Mammary epithelial cell (primary cell): Measurements from ENCODE around the gene TMUB1.

DNA sequence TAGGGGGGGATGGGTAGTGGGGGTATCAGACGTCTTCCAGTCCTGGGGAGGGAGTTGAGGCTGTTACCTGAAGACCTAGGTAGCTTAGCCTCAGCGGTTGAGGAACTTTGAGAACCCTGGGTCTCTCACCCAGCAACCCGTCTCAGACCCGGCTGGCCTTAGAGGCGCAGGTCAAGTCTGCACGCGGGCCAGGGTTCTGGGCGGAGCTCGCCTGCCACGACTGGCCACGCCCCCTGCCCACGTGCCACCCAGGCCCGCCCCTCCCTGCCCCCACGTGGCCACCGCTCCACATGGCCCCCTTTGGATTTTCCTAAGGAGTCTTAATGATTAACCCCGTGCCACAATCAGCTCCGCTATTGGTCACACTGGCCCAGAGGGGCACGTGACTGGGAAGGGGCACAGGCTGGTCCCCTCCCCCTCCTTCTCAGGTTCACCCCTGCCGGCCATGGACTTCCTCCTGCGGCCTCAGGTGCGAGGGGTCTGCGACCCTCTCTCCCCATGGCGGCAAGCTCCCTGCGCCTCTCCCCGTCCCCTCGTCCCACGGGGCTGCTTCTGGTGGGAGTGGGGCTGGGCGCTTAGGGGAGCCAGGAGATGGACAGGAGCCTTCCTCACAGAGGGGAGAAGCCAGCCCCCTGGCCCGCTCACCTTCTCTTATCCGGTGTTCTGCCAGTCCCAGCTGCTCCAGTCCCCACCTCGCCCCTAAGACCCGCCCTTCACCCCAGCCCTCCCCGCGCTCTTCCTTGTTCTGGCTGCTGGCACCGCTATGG lies 3.0 kb downstream of the SLC4A2 start:
- CAGE, long polyA plus RNA, result no peak
- RRBS, result no CpG with 5 or more reads among the region's 35 CpGs

DNA sequence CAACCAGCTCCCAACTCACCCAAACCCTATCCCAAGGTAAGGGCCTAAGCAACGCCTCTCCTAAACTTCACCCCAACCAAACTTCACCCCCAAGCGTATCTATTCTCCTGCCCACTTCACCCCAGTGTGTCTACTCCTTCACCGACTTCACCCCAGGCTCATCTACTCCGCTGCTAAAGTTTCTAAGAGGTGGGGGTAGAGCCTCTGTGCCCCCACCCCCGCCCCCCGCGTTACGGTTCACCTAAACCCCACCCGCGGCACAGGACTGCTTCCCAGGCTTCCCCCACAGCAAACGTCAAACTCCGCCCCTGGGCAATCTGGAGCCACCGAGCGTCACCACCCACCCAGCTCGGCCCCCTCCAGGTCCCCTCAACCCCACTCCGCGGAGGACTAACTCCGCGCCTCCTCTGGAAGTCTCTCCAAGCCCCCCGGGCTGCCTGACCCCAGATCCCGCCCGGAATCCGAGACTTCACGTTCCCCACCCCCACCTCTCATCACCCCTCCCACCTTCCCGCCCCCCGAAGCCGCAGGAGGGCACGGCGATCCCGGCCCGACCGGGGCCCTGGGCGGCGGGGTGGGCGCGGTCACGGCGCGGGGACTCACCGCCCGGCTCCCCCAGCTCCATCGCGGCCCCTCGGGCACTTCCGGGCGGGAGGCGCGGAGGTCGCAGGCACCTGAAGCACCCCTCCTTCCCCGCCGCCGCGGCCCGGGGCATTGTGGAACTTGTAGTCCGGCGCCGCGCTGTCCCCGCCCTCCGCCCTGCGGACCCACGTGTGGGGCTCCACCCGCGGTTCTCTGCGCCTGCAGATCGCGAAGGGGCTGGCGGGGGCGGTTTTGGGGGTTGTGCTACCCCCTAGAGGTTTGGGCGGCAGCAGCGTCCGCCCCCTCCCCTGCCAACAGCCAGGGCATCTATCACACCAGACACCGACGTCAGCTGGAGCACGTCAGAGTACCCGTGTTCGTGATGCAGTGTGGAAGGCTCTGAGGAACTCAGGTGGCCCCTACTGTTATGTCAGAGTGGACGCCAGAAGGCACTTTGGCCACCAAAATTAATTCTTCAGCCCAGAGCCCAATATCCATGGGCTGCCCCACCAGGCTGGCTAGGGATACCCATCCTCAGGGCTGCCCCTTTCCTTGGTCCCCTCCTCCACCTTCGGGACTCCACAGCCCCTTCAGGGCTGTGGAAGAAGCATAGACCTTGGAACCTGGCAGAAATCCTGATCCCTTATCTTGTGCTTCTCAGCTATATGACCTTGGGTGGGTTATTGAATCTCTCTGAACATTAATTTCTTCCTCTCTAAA lies at the start of gene TMUB1:
TSS of gene TMUB1 (minus strand) at position 663 of the 1,302 bp plus-strand sequence.
- CAGE, long polyA plus RNA, result no peak
- RRBS, result 2% methylated on average over 32 of the region's 79 CpGs

GRCh38 chr7:151085361-151085769 lies 910 bp upstream of the AGAP3 start:
- CAGE, long polyA plus RNA, result no peak
- RRBS, result no CpG with 5 or more reads among the region's 5 CpGs

GRCh38 chr7:151088837-151089910 lies 2.9 kb downstream of the AGAP3 start:
- CAGE, long polyA plus RNA, result no peak
- RRBS, result no CpG with 5 or more reads among the region's 30 CpGs

- CAGE, long polyA plus RNA, result no peak
- RRBS, result 94% methylated on average over 3 of the region's 45 CpGs
Measured at GRCh38 chr7:151119770-151120809, 33.8 kb downstream of the AGAP3 start.

GRCh38 chr7:151147176-151148246 lies 20.0 kb downstream of the GBX1 start:
- CAGE, long polyA plus RNA, result no peak
- RRBS, result no CpG with 5 or more reads among the region's 12 CpGs

DNA sequence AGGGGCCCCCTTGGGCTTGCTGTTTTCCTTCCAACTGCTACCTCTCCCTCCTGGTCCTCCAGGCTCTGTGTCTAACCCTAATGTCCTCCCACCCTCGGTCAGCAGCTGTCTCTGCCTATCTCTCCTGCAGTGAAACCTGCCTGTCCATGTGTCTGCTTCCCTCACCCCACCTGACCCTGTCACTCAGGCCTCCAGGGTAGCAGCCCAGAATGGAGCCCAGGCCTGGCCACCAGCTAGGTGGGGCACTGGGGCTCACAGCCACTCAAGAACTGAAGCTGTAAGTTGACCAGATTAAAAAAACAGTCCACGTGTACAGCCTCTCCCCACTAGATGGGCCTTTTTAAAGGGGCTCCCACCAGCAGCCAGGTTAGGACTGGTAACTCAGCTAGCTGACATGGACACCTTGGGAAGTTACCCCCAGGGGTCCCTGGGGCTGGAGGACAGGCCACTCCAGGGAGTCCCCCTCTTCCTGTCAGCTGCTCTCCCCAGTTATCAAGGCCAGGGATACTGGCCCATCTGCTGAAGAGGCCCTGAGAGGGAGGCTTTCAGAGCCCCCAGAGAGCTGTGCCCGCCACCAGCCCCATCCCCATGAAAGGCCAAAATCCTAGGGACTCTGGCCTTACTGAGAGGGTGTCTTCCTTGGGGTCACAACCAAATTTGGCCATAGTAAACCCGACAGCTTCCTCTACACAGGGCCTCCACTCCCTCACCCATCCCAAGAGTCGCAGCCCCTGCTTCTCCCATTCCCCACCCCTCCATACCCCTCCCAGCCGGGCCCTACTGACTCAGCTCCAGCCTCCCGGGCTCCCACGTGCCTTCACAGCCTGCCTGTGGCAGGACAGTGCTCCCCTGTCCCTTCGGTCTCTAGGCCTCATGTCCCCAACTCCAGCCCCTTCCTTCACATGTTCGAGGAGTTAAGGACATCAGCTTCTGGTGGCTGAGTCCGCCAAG lies 1.3 kb downstream of the SMARCD3 start:
- CAGE, long polyA plus RNA, result no peak
- RRBS, result no CpG with 5 or more reads among the region's 11 CpGs

- CAGE, long polyA plus RNA, result no peak
- RRBS, result no CpG with 5 or more reads among the region's 6 CpGs
Measured at GRCh38 chr7:151304912-151305278, 36.7 kb upstream of the NUB1 start.

DNA sequence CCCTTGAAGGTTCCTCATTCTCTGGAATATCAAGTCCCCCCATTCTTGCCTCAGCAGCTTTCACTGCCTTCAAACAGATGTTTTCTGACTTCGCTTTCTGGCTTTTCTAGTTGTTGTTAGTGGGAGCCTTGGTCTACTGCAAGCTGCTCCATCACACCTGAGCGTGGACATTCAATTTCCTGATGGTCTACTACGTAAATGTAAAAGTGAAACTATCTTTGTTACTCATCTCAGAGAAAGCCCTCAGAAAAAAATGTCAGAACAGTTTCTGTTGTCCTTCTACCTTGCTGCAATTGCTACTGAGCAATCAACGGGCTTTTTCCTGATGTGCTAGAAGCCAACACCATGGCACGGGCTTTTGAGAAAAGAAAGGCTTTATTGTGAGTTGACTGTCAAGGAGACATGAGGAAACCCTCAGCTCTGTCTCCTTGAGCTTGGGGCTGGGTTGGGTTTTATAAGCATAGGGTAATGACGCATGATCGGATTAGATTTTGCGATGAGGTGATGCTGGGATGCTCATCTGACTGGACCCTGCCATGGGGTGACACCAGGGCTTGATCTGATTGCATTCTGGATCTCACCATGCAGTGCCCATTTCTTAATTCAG lies 1.5 kb upstream of the NUB1 start:
- CAGE, long polyA plus RNA, result no peak
- RRBS, result no CpG with 5 or more reads among the region's 8 CpGs

DNA sequence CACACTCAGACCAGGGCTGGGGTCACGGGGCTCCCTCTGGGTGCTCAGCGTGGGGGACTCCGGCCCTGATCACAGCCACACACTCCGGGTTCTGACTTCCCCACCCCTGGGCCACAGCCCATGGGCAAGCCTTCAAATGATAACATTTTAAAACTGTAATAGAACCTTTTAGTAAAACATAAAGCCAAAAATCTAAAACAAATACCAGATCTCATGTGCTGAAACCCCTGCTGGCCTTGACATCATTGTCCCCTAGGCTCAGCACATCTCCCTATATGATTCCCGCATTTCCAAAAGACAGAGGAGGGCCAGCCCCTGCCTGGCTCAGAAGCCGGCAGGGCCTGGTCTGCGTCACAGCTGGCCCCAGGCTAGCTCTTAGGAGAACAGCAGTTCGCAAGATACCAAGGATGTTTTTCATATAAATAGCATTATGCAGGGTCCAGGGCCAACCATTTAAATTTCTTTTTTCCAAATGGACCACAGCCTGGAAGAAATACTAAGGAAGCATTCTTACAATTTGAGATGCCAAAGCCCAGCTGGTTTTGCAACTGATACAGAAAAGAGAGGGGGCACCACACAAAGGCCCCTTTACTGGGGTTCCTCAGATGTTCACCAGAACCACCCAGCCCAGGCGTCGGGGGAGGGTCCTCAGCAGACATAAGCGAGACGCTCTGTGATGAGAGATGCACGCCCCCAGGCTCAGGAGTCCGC lies 3.2 kb downstream of the CRYGN start:
- CAGE, long polyA plus RNA, result no peak
- RRBS, result no CpG with 5 or more reads among the region's 14 CpGs

GRCh38 chr7:151468289-151468693 lies 28.4 kb upstream of the CRYGN start:
- CAGE, long polyA plus RNA, result no peak
- RRBS, result no CpG with 5 or more reads among the region's 14 CpGs

GRCh38 chr7:151494470-151494925 lies 25.2 kb downstream of the RHEB start:
- CAGE, long polyA plus RNA, result no peak
- RRBS, result no CpG with 5 or more reads among the region's 5 CpGs

DNA sequence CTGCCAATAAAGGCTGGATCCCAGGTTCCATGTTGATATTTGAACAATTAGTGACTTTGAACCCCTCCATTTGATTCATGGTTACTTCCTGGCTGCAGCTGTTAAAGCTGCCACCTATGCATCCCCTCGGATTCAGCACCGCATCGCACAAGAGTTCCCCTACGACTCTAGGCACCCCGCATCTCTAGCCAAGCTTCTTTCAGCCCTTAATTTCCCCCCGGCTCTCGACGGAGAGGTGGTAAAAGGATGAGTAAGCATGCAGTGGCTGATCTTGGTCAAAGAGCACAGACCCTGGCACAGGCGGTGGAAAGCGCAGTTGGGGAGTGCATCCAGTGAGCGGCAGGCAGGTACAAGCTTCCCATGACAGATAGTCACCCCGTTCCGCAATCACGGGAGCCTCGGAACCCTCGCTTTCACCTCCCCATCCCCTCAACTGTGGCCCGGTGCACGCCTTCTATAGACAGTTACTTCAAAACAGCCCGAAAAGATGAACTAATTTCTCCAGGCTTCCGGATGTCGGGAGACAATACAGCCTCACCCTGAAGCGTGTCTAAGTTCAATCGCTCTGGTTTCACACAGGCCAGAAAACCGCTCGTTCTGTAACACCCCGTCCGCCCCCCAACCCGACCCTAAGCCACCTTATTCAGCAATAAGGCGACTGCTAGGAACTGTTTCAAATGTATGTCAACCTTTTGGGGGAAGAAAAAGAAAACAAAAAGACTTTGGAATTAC lies 1.5 kb downstream of the RHEB start:
- CAGE, long polyA plus RNA, result no peak
- RRBS, result no CpG with 5 or more reads among the region's 29 CpGs

DNA sequence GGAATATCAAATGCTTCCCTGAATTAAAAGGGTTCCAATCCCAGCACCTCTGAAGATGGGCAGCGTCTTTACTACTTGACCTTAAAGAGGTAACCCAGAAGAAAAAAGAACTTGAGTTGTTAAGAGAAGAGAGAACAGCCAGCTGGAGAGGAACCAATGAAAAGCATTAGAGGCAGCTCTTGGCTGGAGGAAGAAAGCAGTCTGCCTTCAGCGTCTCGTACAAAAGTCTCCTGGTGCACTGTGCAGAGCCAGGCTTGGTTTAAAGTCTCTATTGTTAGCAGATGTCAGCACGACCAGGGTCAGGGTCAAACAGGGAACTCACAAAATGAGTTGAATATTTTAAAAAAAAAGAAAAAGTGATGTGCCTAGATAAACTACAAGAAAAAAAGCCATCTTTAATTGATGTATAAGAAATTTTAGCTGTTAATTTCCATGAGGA lies 18.5 kb upstream of the RHEB start:
- CAGE, long polyA plus RNA, result no peak
- RRBS, result no CpG with 5 or more reads among the region's 4 CpGs

DNA sequence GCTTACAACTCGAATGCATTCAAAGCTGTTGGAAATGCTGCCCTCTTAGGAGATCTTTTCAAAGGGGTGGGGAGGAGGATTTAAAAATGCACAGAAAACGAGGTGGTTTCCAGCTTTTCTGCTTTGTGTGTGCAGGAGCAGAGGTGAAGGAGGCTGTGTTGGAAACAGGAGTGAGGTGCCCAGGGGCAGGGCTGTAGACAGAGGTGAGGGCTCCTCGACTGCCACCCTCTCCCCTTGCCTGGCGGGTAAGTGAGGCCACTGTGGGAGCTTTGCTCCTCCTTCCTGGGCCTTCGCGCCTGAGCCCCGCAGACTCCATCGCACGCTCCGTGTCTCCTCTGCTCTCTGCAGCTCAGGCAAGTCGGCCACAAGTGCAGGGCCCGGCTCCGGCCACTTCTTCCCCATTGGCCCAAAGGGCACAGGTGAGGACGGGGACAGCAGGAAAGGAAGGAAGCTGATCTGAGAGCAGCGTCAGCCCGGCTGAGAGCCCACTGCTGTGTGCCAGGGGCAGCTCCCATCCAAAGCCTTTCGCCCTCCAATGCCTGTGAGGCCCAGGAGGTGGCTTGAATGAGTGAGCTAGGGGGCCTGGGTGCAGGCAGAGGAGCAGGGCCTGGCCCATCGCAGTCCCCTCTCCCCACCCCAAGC lies 33.6 kb upstream of the RHEB start:
- CAGE, long polyA plus RNA, result no peak
- RRBS, result 100% methylated on average over 2 of the region's 18 CpGs

DNA sequence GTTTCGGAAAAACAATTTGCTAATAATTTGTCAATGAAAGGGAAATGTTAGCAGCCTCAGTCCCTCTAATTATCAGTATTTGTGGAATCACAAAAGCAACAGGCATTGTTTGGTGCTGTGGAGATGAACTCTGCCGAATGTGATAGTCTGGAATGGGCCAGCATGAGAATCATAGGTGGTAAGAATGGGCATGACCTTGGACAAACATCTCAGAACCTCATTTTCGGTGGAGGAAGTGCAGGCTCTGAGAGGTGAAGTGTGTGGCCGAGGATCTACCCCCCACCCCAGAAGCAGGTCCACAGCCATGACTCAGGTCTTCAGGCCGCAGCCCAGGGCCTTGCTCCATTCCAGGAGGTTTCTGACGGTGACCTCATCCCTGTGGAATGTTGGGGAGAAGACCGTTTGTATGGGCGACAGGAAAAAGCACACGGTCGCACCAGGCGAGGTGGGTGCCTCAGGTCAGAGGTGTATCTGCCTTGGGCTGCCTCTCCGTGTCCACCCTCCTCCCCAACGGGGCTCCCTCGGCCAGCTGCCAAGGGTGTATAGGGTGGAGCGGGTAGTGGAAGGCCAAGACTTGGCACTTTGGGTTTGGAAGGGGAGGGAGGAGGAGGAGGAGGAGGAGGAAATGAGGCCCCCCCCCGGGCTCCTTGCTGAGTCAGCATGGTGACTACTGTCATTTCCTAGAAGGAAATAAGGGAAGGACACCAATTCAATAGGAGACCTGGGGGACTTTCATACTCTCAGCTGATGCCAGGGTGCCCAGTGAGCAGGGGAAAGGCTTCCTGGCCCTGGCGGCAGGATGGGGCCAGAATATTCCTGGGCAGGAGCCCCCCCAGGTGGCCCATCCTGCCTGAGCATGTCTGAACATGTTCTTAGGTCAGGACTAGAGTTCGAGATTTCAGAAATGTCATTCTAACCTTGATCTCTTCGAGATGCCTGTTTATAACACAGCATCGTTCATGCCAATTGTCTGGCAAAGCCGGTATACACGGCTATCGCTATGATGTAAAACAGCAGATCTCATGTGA lies 168.0 kb upstream of the RHEB start:
- CAGE, long polyA plus RNA, result no peak
- RRBS, result no CpG with 5 or more reads among the region's 23 CpGs

GRCh38 chr7:151717288-151717846 lies 159.5 kb downstream of the PRKAG2 start:
- CAGE, long polyA plus RNA, result no peak
- RRBS, result no CpG with 5 or more reads among the region's 7 CpGs

DNA sequence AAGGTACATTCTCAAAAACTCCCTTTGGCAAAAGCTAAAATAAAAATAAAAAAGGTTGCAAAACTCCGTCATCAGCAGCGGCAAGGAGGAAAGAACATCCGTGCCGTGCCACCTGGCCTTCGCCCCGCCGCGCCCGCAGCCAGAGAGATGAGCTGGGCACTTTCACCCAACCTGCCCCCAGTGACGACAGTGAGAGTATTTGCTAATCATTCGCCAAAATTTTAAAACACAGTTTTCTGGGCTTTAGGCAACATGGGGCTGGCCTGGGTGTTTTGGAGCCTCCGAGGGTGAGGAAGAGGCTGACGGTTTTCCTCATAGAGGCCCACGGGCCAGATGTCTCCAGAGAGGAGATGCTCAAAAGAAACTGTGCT lies 128.2 kb downstream of the PRKAG2 start:
- CAGE, long polyA plus RNA, result no peak
- RRBS, result no CpG with 5 or more reads among the region's 14 CpGs

DNA sequence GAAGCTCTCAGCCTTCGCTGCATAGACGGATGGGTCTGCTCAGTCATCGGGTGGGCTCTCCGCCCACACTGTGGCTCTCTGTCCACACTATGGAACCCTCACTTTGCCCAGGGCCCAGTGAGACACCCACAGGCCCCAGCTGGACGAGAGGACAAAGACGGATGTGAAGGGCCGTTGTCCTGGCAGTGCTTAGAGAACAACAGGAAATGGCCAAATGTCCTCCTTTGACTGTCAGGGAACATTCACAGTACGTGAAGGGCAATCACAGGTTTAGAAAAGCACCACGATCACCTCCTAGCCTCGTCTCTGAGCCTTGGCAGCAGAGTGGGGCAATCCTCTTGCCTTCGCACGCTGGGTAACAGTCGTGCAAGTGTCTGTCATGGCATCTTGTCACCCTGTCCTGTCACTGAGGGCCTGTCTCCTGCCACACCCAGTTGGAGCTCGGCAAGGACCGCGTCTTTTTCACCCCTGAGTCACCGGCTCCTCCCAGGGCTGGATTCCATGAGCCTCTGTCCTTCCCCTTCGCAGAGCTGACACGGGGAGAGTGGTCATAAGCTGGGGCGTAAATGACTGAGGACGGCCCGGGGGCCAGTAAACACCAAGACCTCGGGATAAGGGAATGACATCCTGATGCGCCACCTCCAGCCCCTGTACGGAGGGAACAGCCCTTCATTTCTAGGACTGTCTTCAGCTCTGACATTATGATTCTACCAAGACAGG lies 80.6 kb downstream of the PRKAG2 start:
- CAGE, long polyA plus RNA, result no peak
- RRBS, result 97% methylated on average over 4 of the region's 25 CpGs

DNA sequence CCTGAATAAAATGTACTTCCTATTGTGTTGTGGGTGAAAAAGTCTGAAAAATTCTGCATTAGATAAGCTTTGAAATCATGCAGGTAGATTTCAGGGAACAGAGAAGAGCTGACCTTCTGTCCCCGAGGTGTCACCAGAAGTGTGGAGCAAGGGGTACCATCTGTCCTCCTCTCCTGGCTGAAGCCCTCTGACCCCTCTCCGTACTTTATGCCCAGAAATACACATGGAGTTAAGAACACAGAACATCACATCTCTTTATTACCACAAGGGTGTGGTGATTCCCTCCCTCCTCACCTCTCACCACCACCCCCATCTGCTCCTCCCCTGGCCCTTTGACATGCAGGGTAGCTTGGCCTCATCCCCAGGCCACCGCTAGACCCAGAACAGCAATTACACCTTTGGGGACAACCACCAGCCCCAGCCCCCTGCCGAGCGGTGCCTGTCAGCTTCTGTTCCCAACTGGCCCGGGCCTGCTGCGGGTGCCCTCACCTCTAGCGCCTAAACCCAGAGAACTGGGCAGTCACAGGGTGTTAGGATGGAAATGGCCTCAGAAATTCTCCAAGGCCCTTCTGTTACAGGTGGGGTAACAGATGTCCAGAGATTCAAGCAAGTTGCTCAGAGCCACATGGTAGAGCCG lies 78.2 kb downstream of the PRKAG2 start:
- CAGE, long polyA plus RNA, result no peak
- RRBS, result no CpG with 5 or more reads among the region's 9 CpGs